Renal cortical epithelial cell (primary cell): ENCODE data around the gene LMOD1.

- RRBS, result 5% methylated on average over 3 of the region's 34 CpGs
Measured at GRCh38 chr1:201946106-201946961, at the start of gene LMOD1. LMOD1 (minus strand) TSS chr1:201946548.

DNA sequence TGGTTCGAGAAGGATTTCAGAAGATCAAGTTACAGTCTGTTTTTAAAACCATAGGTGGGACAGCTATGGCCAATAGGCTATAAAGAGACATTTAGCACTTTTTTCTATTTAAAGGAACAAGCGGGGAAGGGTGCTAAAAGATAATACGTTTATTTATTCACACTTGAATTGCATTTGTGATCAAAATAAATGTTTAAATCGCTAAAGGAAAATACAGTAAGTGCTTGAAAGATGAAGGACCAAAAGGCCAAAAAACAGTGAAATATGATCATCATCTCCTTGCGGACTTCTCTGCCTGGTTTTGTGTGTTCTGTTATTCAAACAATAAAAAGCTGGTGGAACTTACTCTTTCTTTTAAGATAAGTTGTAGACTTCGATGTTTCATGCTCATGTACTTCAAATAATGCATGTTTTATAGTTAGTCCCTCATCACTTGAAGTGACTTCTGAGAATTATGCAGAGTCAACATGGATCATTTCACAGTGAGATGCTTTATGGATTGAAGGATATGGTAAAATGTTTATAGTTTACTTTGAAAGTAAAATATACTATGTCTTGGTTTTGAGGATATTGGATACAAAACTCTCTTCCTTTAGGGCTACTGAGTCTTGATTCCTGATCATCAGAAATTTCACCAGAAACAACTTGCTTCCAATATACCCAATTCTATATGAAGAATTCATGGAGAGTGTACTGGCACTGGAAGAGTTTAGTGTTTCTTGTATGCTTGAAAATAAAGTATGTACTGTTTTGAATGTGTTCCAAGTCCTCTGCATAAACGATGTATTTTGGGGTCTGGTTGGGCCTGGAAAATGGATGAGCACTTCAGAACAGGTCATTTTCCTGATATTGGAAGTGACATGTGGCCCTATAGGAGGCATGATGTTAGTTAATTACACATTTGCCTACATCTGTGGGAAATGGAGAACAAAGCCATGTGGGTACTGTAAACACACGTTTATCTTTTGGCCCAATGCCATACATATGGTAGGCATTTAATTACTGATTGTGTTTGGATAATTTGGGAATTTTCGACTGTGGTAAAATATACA, 12.5 kb upstream of the RNPEP start:
- RRBS, result no CpG with 5 or more reads among the region's 9 CpGs

DNA sequence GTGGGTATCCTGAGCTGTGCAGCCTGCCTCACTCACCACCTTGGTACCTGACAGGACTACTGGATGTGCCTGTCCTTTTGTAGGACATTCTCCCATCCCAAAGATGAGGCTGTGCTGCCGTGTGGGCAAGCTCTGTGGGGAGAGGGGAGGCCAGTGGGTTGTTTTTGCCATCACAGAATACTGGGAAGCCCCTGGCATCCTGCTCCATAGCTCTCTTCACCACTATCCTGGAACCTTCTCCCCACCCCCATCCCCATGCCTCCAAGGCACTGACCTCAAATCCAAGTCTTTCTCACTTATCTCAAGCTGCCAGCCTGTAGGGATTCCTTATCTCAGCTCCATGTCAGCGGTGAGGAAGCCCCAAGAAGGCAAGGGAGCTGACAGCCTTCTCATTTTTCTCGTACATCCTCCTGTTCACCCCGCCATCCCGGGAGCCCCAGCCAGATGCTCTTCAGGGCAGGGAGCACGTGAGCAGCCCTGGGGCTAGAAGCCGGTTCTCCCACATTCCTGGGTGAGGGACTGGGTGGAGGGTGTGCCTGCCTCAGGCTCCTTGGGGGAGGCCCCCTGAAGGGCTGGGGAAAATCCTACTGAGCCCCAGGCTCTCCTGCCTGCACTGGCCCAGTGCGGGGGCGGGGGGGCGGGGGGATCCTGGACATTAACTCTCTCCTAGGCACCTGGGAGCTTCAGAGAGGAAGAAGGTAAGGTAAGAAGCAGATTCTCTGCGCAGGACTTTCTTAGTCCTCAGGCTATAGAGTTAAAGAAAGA, 2.4 kb upstream of the ELF3 start:
- RRBS, result 16% methylated on average over 3 of the region's 11 CpGs

GRCh38 chr1:202013473-202014587, 3.4 kb downstream of the ELF3 start:
- RRBS, result 94% methylated on average over 3 of the region's 25 CpGs

DNA sequence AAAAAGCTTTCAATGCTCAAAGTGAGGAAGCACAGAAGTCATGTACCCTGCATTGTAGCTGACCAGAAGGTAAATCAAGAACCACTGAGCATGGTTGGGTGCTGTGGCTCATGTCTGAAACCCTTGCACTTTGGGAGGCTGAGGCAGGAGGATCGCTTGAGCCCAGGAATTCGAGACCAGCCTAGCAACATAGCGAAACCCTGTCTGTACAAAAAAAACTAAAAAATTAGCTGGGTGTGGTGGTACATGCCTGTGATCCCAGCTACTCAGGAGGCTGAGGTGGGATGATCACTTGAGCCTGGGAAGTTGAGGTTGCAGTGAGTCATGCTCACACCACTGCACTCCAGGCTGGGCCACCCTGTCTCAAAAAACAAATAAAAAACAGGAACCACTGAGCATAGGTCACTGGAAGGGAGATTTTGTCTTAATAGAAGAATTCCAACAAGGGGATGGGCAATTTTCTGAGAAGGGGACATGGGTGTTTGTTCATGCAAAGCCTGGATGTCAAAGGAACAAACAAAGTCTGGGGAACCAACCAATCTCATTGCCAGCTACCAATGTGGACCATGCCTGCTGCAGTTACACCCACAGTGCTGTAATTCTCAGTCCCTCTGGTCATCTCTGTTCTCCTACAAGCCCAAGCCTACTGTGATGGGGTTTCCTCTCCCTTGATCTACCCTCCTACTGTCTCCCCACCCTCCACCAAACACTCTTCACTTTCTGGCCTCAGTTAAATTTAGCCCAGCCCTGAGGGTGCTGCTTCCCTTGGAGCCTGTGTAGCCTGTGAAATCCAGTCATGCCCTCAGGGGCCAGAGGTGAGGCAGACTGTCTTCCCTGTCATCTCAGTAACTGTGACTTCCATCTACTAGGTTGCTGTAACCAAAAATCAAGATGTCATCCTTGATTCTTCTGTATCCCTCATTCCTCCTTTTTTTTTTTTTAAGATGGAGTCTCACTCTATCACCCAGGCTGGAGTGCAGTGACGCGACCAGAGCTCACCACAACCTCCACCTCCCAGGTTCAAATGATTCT, 47.9 kb downstream of the ELF3 start:
- RRBS, result no CpG with 5 or more reads among the region's 5 CpGs

DNA sequence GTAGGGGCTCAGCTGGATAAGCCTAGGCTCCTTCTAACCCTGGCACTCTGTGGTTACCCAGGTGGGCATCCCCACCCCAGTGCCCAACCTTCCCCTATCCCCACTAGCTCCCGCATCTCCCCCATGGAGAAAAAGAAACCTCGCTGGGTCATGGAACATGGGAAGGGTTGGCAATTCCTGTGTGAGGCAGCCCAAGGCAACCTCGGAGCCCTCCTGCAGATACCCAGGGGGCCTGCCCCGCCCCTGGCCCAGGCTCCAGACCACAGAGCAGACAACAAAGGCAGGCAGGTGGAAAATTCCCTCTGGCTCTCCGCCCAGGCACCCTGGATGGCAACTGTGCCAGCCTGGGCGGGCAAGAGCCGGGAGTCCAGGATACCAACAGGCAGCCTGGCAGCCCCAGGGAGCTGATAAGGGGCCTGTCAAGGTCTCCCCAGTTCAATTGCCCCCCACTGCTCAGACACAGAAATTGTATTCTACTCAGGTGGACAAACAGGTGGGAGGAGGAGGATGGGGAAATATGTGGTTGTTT, 15.5 kb upstream of the GPR37L1 start:
- RRBS, result no CpG with 5 or more reads among the region's 7 CpGs

DNA sequence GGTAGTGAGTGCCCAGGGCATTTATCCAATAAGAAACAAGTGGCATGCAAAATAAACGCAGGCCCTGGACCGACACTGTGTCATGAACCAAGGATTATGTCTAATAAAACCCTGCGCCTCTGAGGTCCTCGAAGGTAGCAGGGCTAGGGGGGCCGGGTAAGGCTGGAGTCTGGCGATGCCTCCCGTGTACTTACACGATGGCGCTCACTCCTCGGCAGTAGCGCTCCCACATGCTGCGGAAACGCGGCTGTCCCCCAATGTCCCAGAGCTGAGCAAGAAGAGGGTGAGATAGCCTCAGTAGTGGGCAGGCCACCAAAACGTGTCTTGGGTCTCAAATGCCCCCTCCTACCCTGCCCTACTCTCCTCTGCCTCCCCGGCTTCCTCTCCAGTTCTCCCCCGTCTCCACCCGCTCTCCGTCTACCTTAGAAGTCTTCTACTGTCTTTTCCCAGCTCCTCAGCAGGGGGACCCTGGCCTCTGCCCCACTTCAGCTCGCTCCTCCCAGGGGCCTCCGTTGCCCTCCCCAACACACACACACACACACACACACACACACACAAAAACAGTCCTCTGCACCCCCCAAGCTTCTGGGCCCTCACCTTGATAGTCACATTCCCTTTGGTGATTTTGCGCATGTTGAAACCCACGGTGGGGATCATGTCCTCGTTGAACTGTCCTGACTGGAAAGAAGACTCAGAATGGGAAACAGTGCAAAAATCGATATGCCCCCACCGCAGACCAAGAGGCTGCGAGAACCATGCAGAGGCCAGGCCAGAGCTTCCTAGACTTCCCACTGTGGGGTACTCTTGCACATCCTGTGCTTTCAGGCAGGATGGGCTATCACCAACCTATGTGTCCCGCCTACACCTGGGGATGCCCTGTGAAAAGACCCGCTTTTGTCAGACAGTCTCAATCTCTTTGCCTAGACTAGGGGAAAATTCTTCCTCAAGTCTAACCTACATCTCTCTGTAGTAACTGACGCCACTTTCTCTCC, 6.5 kb downstream of the ARL8A start:
- RRBS, result no CpG with 5 or more reads among the region's 30 CpGs

- RRBS, result no CpG with 5 or more reads among the region's 12 CpGs
Measured at GRCh38 chr1:202142866-202143386, 1.6 kb downstream of the ARL8A start.

- RRBS, result no CpG with 5 or more reads among the region's 8 CpGs
Measured at GRCh38 chr1:202150672-202150994, 6.1 kb upstream of the ARL8A start.

DNA sequence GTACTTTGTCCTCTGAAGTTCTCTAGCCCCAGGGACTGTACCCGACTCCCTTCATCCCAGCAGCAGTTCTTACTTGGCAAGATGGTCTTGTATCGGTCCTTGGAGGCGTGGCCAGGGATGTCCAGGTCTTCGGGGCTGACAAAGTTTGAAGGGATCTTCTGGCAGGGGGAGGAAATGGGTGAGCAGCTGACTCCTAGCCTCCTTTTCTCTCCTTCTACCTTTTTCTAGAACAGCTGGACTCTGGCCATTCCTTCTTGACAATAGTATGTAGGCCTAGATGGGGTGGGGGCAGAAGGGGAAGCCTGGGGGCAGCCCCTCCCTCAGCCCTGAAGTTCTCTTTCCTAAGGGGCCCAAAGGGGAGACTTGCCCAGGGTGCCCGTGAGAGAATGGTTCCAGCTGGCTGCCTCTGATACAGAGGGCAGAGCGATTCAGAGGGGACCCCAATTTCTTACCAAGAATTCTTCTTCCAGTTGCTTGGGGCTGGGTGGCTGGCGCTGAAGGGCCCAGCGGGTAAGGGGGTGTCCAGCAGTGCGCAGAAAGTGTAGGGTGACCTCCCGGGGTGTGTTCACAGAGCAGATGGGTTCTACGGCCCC, 2.6 kb downstream of the PTPN7 start:
- RRBS, result no CpG with 5 or more reads among the region's 11 CpGs

DNA sequence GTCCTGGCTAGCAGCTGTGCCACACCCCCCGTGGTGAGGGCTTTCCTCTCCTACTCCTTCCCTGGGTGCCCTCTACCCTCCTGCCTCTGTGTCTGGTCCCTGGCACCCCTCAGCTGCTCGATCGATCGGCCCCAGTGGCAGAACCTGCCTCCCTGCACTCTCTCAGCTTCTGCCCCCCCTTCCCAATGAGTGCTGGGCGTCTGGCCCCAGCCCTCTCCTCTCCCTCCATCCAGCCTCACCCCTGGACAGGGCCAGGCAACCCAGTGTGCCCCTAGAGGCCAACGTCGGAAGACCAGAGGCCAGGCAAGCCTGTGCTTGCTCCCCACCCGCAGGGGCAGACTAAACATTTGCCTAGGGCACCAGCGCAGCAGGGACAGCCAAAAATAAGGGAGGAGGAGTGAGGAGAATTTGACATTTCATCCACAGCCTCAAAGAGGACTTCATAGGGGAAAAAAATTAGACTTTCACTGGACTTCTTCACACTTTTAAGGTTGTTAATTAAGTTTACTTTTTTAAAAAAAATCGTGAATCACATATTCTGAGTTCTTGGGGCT, 43.5 kb downstream of the LGR6 start:
- RRBS, result no CpG with 5 or more reads among the region's 10 CpGs

GRCh38 chr1:202462455-202462614, 113.8 kb downstream of the PPP1R12B start:
- RRBS, result no CpG with 5 or more reads among the region's 2 CpGs

DNA sequence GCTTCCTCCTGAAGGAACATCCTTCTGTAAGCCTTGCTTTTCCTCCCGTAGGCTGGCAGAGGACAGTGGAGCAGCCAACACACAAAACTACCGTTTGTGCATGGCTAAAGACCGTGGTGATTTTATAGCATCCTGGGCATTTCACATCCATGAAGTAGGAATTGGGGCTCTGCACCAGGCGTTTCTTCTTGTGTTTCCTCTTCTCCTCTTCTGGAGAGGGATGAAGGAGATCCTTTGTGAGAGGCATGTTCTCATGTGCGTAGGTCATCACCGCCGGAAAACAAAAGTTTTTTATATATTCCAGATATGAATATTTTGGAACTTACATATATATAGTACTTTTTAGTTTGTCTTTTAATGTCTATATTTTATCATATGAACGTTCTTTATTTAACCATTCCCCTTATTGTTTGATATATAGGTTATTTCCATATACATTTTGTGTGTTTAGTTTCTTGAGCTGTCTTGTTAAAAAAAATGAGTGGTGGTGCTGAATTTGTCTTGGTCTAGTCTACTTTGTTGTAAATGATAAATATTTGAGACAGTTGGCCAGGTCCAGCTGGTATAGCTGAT, 123.5 kb downstream of the PPP1R12B start:
- RRBS, result no CpG with 5 or more reads among the region's 8 CpGs

- RRBS, result no CpG with 5 or more reads among the region's 2 CpGs
Measured at GRCh38 chr1:202520141-202521270, 172.0 kb downstream of the PPP1R12B start.

- RRBS, result no CpG with 5 or more reads among the region's 3 CpGs
Measured at GRCh38 chr1:202553508-202554029, 156.7 kb downstream of the SYT2 start.

GRCh38 chr1:202623021-202623386, 87.2 kb downstream of the SYT2 start:
- RRBS, result no CpG with 5 or more reads among the region's 8 CpGs

DNA sequence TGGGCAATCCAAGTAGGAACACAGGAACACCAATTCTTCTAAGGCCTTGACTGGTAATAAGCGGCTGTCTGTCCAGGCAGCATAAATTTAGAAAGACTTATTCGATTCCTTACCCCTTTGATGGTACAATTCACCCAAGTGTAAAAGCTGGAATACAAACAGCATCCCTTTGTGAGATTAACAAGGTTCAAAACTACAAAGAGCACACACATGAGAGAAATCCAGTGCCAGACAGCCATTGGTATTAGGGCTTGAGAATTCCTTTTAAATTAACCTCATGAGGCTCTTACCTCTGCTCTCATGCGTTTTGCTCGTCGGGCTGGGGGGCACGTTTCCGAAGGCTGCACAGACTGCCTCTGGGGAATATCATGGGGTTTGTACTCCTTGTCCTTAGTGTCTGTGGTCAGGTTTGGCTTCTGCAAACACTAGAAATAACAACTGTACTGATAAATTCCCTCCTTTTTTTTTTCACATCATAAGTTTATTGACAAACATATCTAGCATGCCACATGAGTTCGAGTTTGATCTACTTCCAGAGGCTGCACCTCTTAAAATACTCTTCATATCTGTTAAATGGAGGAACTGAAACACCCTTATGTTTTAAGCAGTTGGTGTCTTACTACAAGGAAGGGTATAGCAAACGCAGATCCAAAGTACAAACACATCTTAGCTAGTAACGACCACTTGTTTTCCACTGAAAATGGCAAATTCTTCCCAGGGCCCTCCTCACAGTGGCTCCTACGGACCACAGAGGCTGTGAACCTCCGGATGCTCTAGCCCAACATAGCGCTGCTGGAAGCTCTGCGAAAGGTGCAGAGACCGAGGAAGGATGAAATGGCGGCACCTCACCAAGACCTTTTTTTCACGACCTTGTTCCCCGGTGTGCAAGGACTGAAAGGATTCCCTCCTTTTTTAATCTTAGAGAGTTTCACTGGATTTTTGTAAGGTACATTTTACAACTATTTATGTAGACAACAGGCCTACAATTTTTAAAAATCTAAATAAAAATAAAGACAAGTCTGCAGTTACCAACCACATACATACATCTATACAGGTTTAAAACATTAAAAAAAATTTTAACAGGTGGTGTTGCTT, 41.2 kb downstream of the KDM5B start:
- RRBS, result no CpG with 5 or more reads among the region's 18 CpGs

- RRBS, result no CpG with 5 or more reads among the region's 5 CpGs
Measured at GRCh38 chr1:202890454-202890861, 1.5 kb upstream of the RABIF start.

- RRBS, result no CpG with 5 or more reads among the region's 6 CpGs
Measured at GRCh38 chr1:203082908-203083441, 2.8 kb downstream of the MYOG start.

DNA sequence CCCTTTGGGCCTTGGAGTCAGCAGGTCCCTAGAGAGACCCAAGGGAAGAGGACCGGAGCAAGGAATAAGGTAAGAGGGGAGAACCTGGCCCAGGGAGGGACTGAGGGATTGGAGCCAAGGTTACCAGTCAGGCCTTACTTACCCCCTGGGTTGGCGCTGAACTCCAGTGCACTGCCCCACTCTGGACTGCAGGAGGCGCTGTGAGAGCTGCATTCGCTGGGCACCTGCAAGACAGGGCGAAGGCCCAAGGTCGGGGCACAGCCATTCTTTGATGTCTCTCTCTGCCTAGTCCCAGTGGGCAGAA, 1.4 kb downstream of the MYOG start:
- RRBS, result no CpG with 5 or more reads among the region's 6 CpGs